Natural killer cell (primary cell): ENCODE measurements around a stretch of chr12.

- PRO-cap: no peak
Observed at GRCh38 chr12:124453982-124454578, 113.3 kb downstream of the NCOR2 start.

- PRO-cap: bidirectional peak, plus-strand start at chr12:124466447, minus-strand start at chr12:124466190; unidirectional peak, plus-strand start at chr12:124466711
Observed at GRCh38 chr12:124465926-124466841, 101.2 kb downstream of the NCOR2 start.

DNA sequence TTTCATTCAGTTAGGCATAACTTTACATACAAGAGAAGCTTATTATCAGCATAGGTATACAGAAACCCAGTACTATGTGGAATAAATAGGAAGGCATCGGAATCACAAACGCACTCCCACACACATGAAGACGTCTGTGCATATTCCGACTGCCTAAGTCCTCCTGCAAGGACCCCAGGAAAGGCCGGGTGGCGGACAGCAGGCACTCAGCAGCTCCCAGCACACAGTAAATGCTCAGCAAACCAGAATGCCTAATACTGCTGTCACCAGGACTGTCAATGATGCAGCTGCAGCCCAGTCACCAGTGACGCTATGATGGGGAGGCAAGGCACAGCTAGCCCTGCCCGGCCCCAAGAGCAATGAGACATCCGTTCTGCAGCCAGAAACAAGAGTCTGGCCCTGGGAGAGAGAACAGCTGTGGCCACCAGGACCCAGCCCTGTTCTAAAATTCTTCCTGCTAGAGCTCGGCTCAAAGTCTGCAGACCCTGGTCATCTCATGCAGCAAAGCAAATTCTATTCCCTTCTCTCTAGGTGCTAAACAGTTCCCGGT is 69.8 kb downstream of the NCOR2 start:
- PRO-cap: no peak

- PRO-cap: no peak
Observed at GRCh38 chr12:124538272-124538851, 29.1 kb downstream of the NCOR2 start.

GRCh38 chr12:124605191-124605749 is 37.9 kb upstream of the NCOR2 start:
- PRO-cap: no peak

- PRO-cap: no peak
Observed at GRCh38 chr12:124676197-124676902, 108.9 kb upstream of the NCOR2 start.

DNA sequence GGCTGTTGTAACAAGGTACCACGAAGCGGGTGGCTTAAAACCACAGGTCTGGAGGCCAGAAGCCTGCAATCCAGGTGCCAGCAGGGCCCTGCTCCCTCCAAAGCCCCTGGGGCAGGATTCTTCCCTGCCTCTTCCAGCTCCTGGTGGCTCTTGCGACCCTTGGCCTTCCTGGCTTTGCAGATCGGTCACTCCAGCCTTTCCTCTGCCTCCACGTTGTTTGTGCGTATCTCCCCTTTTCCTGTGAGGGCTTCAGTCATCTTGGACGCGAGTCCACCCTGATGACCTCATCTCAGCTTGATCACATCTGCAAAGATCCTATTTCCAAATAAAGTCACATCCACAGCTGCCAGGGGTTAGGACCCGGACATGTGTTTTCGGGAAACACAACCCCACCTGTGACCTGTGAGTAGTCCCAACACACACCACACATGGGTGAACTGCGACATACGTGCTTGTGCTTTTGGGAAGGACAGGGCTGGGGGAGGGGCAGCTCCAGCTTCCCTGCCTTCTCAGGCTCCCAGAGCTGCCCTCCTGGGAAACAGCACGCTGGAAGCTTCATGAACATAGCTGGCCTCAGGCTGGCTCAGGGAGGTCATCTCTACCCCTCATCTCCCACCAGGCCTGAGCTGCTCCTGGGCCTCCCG is 114.5 kb upstream of the NCOR2 start:
- PRO-cap: no peak

- PRO-cap: no peak
Observed at GRCh38 chr12:124684896-124685580, 117.6 kb upstream of the NCOR2 start.

DNA sequence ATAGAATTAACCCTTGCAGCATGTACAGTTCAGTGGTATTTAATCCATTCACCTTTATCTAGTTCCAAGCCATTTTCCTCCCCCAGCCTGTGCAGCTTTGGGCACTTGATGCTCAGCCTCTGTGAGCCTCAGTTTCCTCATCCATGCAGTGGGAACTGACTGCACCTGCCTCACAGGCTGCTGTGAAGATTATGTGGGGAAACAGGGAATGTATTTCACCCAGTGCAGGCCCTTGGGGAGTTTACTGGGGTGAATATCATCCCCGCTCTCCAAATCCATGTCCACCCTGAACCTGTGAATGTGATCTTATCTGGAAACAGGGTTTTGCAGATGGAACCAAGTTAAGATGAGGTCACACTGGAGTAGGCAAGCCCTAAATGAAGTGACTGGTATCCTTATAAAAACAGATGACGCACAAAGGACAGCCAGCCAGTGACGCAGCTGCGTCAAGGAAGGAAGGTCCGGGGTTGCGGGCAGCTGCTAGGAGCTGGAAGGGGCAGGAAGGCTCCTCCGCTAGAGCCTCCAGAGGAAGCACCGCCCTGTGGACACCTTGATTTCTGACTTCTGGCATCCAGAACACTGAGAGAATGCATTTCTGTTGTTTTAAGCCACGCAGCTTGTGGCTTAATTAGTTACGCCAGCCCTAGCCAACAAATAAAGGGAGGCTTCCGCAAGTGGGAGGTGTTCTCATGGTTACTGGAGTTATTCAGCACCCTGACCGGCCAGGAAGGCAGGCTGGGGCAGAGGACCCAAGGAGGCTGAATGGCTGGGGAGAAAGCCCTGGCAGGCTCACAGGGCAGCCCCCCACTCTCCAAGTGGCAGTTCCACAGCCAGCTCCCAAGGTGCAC is 127.4 kb upstream of the NCOR2 start:
- PRO-cap: no peak

GRCh38 chr12:124699854-124700347 is 132.5 kb upstream of the NCOR2 start:
- PRO-cap: no peak

GRCh38 chr12:124807524-124808128 is 56.0 kb downstream of the SCARB1 start:
- PRO-cap: no peak

DNA sequence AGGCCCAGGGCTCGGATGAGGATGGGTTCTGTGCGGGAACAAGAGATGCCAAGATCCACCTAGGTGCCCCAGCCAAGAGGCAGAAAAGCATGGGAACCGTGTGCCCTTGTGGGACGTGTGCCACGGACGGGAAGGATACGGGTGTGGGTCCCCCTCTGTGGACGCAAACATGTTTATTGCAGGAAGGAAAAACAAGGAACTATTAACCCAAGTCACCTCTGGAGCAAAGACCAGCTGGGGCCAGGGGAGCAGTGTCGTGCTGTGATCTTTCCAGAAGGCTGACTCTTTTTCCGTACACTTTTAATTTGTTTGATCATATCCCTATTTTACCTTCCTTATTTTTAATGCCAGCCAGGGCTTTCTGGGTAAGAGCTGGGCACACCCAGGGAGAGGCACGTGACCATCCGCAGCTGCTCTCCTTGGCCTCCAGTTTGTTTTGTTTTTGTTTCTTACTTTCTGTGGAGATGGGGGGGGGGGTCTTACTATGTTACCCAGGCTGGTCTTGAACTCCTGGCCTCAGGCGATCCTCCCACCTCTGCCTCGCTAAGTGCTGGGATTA is 20.8 kb downstream of the SCARB1 start:
- PRO-cap: no peak

GRCh38 chr12:124867313-124867797 is 3.7 kb upstream of the SCARB1 start:
- PRO-cap: no peak

DNA sequence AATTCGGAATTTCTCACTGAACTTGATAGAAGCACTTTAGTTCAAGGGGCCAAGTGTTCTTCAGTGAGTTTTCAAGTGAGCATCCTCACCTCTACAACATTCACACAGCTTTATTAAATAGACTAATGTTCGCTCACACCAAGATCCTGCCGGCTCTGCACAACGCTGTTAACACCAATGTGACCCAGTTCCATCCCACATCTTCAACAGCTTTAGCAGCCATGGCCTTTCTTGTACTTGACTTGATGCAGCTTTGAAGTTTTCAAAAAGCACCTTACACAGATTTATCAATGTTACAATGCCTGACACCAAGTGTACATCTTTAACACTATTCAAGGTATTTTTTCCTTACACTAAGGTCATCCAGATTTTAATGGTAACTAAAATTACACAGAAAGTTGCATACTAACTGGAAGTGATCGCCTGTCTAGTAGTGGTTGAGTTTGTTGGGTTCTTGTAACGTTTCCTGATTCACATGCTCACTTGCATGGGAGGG is 4.4 kb downstream of the UBC start:
- PRO-cap: no peak

DNA sequence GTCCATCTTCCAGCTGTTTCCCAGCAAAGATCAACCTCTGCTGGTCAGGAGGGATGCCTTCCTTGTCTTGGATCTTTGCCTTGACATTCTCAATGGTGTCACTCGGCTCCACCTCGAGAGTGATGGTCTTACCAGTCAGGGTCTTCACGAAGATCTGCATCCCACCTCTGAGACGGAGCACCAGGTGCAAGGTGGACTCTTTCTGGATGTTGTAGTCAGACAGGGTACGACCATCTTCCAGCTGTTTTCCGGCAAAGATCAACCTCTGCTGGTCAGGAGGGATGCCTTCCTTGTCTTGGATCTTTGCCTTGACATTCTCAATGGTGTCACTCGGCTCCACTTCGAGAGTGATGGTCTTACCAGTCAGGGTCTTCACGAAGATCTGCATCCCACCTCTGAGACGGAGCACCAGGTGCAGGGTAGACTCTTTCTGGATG is 2.0 kb downstream of the UBC start:
- PRO-cap: no peak

GRCh38 chr12:124916717-124917119 is 2.3 kb upstream of the UBC start:
- PRO-cap: no peak

DNA sequence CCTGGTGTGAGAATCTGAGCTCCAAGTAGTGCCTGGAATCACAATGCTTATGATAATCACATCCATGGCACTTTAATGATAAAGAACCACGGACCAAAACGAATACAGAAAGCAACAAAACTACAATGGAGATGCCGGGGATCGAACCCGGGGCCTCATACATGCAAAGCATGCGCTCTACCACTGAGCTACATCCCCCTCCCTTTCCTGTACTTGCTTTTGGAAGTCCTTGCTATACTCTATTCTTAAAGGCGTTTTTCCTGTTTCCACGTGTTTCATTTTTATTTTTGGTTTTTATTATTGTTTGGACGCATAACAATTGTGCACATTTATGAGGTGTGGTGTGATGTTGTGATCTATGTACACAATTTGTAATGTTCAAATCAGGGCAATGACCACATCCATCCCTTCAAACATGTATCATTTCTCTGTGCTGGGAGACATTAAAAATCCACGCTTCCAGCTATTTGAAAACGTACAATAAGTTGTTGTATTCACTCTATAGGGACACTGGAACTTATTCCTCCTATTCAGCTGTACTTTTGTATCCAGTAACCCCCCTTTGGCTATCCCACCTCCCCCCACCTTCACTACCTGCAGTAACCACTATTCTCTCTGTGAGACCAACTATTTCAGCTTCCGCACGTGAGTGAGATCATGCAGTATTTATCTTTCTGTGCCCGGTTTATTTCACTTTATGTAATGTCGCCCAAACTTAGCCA is 7.3 kb upstream of the UBC start:
- PRO-cap: unidirectional peak, minus-strand start at position 206 of the sequence

DNA sequence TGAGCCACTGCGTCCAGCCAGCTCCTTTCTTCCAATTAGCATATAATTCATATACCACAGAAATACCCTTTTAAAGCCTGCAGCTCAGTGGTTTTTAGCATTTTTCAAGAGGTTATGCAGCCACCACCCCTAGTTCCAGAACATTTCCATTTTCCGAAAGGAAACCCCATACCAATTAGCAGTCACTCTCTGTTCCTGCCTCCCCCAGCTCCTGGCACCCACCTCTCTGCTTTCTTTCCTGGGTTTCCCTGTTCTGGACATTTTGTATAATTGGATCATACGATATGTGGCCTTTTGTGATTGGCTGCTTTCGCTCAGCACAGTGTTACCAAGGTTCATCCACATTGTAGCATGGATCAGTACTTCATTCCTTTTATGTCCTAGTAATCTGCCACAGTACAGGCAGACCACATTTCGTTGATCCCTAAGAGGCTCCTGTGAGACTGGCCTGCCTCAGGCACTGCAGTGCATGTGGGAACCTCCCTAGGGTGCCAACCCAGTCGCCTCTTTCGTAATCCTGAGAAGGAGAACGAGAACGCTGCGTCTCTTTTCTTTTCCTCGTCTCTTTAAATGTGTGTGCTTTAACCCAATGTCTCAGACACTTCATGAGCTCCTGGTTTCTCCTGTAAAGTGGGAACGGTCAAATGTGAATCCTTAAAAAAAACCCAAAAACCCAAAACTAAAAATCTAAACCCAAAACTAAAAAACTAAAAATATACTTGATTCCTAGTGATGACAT is 14.6 kb downstream of the AACS start:
- PRO-cap: no peak

- PRO-cap: no peak
Observed at GRCh38 chr12:125689531-125689730, 503.2 kb downstream of the TMEM132B start.

GRCh38 chr12:125890987-125891446 is 704.8 kb downstream of the TMEM132B start:
- PRO-cap: no peak